Left ventricle myocardium (tissue), 1 donor: ENCODE measurements around the genes PPT2 and PHF1.

- PRO-cap, result no peak
These were observed 8.6 kb upstream of the TNXB start for GRCh38 chr6:32117547-32118246.

DNA sequence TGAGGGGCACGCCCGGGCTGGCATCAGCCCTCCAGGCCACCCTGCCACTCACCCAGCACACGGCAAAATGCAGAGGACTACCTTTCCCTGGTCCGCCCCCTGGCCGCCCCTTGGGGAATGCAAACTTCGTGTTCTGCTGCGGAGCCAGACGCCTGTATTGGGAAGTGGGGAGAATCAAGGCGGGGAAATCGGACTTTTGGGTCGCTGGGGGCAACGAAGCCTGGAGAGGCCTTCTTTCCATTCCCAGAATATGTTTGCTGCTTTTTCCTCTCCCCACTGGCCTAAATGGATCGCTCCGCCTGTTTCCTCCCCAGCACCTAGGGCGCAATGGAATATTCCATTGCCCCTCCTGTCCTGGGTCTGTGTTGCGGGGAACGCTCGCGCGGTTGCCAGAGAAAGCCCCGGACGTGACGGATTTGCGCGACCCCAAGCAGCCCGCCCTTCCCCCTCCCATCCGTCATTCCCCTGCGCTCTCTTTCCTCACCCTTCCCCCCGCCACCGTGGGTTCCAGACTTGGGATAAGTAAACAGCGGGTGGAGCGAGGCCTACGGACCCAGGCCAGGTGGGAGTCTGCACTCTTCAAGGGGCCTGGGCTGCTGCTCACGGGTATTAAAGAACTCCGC is at the start of gene PPT2:
Gene PPT2 (plus strand): TSS at position 457 of the 623 bp plus-strand sequence.
- PRO-cap, result bidirectional peak, plus-strand start at position 340 of the sequence, minus-strand start at position 362 of the sequence

DNA sequence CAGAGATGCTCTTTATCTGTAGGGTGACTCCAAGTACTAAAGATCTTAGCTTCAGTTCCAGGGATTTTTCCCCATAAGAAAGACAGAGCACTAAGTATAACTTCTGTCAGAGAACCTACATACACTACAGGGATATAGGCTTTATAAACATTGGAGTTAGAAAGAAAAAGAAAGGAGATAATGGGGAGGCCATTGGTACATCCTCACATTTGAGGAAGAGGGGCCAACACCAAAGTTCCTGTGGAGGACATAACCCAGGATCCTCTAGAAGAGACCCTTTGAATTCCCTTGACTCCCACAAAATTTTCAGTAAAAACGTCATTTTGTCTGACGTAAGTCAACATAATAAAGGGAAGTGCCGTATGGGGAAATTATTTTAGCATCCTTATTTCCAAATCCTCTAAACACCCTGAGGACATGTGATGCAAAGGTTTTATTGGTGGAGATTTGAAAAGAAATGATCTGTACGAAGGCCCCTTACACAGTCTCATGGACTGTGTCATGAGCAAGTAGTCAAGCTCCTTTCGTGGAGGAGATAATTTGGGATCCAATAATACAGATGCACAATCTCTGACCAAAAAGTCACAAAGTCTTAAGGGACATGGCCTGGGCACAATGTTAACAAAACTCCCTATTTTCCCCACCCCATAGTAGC is 33.2 kb downstream of the HLA-DRA start:
- PRO-cap, result no peak

GRCh38 chr6:32473398-32474127 is 33.9 kb downstream of the HLA-DRA start:
- PRO-cap, result bidirectional peak, plus-strand start at chr6:32473816, minus-strand start at chr6:32473570

DNA sequence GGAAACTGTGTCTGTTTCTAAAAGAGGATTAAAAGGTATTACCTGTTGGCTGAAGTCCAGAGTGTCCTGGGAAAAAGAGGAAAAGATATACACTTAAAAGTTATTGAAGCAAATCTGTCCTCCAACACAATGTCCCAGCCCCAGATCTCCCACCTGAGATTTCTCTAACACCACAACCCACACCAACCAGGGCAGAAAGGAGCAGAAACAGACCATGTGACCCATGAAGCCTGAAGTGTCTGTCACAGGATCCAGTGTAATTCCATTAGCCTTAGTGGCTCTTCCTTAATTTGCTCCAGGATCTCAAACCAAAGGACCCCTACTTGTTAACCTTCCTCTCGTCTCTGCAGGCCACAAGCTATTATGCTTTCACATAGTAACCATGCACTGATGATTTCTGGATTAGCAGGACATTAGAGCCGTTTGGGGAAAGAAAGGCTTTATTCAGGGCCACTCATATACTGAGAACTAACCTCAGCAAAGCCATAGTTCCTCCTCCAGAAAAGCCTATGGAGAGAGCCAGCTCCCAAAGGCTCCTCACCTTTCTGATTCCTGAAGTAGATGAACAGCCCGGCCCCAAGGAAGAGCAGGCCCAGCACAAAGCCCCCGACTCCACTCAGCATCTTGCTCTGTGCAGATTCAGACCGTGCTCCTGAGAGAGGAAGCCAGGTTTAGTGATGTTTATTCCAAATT is 9.3 kb downstream of the HLA-DRB1 start:
- PRO-cap, result no peak

DNA sequence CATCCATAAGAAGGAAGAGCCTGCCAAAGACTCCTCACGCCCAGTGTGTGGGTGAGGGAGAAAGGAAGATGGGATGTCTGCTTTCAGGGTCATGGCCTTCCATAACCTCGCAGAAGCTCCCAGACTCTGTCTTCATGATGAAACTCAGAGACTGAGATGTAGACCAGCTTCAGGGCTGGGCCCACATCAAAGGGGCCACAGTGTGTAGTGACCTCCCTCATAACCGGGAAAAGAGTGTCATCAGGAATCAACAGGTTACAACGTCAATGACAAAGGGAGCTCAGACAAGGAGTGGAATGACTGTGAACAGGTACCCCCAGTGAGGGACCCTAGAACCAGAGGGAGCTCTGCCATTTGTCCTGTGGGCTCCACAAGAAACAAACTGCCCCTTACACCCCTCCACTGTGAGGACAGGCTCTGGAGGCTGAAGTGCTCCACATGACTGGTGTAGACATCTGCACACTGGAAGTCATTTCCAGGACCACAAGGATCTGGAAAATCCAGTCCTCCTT is 8.0 kb downstream of the HLA-DQB1 start:
- PRO-cap, result no peak

DNA sequence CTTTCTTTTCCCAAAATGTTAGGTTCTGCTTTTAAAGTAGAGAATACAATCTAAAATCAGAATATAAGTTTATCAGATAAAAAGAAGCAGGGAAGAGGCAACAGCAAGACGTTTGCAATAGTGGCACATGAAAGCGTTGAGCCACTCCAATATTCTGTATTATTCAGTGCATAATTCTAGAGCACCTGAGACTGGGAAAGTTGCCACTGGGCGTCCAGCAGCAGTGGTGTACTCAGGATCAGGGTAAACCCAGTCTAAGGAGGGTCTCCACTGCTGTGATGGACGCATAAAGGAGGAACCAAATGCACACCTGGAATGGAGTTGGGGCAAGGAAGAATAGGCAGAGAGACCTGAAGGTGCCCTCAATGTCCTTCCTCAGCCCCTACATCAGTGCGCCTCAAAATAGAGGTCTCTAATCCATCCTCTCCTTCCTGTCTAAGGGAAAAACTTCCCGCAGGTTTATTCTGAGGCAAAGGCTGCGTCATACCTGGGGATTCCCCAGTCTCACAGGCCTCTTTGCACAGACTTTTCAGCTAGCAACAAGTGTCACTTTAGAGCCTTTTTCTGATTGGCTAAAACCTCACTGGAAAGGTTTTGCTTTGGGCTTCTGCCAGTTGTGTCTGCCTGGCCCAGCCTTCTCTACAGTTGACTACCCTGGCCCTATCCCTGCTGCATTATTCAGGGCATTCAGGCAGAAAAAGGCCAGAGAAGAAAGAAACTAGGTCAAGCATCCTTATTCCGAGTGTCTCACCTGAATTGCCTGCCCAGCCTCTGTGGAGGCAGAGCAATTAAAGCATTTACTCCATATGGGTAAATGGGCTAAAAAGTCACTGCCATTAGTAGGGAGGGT is 1.7 kb upstream of the HLA-DQB1 start:
- PRO-cap, result no peak

- PRO-cap, result no peak
These were observed 3.2 kb downstream of the TAP1 start for GRCh38 chr6:32850153-32850772.

DNA sequence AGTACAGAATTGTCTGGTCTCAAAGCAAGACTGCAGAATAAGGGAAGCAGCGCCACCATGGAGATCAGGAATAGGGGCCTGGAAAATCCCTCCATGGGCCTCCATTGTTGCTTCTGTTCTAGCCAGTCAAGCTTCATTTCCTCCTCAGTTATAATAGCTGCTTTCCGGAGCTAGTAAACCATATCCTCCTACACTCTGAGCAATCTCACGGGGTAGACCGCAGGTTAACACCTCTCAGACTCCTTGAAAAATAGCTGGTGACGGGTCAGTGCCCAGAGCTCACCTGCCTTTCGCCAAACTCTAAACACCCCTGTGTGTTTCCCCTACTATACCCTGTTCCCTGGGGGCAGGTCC is 604 bp upstream of the HLA-DMB start:
- PRO-cap, result no peak

GRCh38 chr6:32945102-32946024 is 4.5 kb upstream of the HLA-DMB start:
- PRO-cap, result no peak

DNA sequence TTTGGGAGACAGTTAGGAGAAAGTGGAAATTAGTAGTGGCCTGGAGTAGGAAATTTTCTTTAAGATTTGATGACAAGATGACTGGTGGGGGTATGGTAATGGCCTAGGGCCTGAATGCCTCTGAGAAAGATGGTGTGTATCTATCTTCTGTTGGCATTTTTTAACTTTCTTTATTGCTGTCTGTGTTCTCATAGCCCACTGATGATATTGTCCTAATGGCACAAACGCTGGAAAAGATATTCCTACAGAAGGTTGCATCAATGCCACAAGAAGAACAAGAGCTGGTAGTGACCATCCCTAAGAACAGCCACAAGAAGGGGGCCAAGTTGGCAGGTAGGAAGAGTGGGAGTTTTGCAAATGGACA is 7.4 kb downstream of the BRD2 start:
- PRO-cap, result no peak

DNA sequence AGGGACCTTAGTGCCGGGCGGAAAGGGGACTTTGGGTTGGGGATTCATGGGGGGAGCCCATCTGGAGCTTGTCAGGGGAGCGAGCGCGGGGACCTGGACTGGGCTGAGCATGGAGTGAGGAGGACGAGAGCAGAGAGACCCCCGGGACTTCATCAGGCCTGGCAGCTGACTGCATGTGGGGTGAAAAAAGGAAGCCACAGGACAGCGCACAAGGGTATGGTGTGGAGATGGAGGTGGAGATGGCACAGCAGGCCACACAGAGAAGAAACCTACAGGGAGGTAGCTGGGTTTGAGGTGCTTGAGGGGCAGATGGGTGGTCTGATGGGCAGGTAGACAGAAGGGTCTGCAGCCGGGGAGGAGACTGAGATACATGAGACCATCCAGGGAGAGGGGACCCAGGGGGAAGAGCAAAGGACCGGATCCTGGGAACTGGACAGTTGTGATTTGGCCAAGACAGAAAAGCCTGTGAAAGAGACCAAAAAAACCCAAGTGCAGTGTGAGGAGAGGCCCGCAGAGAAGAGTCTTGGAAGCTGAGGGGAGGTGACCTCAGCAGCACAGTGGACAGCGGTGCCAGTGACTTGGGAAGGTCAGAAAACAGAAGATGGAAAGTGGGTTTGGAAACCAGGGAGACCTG is 5.3 kb downstream of the HLA-DPB1 start:
- PRO-cap, result no peak

- PRO-cap, result no peak
These were observed 13.0 kb downstream of the HLA-DPB1 start for GRCh38 chr6:33088786-33089235.

- PRO-cap, result no peak
These were observed 19.6 kb downstream of the COL11A2 start for GRCh38 chr6:33172608-33173130.

DNA sequence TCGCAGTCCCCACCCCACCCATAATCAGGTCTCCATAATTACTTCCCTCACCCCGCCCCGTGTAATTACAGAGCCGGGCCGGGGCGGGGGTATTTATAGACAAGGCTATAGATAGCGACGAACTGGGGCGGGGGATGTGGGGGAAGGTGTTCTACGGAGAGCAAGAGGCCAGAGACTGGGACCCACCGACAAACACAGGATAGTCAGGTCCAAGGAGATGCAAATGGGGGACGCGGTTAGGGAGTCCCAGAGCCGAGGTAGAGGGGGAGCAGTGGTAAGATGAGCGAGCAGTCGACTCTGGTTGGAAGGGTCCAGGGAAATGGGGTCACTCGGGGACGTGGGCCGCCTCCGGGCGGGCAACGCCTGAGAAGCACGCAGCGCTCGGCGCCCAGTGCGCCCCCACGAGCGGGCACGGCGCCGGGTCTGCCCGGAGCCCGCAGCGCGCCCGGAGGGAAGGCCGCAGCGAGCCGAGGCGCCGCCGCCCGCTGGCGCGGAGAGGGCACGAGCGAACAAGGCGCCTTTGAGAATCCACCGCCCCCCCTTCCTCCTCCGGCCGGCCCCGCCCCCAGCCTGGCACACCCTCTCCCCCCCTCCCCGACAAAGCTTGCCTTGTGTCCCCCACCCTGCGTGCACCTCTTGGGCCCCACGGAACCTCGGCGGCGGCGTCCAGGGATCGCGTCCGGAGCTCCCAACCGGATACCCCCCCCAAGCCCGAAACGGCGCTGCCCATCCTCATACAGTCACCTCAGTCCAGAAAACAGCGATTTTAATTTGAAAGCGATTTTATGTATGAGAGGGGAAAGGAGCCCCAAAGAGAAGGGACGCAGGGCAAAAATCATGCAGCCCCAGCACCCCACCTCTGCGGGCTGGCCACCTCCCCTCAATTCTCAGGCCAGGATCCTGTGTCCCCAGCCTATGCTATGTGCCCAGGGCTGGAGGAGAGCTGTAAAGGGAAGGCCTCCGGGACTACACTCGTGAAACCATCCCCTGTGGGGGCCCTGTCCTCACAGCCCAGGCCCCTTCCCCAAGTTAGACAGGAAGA is 893 bp upstream of the COL11A2 start:
- PRO-cap, result bidirectional peak, plus-strand start at position 149 of the sequence, minus-strand start at position 67 of the sequence; bidirectional peak, plus-strand start at position 648 of the sequence, minus-strand start at position 487 of the sequence

DNA sequence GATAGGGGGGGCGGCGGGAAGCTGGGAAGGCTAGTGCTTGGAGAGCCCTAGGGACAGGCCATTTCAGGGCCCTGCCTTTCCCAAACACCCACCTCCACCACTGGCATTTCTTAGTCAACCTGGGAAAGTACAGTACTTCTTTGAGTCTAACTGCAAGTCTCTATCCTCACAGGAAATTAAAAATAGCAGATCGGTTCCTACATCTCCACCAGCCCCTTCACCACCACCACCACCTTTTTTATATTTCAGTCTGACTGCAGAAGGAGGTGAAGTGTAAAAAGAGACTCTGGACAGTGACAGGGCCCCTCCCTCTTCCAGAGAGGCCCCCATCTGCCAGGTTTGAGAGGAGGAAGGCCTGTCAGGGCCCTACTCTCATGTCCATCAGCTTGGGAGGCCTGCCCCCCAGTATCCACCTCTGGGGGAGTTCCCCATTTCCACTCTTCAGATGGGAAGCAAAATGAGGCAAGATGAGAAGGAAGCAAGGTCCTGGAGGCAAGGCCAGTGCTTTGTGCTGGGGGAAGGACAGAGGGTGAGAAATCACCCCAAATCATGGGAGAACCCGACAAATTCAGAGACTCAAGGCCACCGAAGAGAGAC is 1.7 kb upstream of the COL11A2 start:
- PRO-cap, result no peak

DNA sequence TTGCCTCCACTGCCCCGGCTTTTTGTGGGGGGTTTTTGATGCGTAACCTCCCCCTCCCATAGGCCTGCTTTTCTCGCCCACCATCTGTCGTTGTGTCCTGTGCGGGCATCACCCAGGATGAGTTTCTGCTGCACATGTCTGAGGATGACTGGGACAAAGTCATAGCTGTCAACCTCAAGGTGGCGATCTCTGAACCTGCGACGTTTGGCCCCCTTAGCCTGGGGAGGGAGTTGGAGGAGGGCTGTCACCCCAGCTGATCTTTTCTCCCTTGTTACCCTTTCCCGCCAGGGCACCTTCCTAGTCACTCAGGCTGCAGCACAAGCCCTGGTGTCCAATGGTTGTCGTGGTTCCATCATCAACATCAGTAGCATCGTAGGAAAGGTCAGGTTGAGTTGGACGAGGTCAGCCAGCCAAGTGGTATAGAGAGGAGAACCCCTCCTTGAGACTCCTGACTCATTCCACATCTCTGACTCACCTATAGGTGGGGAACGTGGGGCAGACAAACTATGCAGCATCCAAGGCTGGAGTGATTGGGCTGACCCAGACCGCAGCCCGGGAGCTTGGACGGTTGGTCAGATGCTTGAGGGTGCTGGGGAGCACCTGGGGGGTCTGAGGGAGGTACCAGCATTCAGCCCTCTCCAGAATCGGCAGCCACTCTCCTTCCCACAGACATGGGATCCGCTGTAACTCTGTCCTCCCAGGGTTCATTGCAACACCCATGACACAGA is 868 bp downstream of the HSD17B8 start:
- PRO-cap, result no peak

DNA sequence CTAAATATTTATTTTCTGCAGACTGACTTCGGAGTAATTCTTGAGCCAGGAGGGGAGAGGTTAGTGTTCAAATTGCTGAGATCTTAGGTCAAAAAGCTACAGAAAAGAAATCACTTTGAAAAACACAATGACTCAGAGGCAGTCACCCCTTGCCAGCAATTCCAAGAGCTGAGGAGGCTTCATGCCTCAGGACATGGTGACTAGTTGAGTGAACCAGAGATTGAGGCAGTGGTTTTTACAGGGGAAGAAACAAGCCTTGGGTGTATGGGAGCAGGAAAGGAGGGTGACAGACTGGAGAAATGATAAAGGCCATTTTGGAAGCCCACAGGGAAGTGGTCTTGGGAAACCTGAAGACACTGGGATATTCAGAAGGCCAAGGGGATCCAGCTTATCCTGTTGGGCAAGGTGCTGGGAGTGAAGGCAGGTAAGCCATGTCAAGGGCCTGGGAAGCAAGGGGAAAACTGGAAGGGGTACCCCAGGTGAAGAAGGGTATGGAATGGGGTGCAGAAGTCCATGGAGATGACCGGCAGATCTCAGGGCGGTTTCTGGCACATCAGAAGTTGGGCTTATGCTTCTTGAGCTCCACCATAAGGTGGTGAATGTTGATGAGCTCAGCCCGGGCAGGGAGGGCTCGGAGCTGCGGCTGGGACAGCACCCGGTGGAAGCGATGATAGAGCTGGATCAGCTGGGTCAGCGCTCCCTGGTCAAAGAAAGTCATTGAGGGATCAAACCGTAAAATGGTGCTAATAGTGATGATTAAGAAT is 21.2 kb downstream of the VPS52 start:
- PRO-cap, result no peak

GRCh38 chr6:33312095-33312693 is 1.7 kb downstream of the TAPBP start:
- PRO-cap, result no peak

DNA sequence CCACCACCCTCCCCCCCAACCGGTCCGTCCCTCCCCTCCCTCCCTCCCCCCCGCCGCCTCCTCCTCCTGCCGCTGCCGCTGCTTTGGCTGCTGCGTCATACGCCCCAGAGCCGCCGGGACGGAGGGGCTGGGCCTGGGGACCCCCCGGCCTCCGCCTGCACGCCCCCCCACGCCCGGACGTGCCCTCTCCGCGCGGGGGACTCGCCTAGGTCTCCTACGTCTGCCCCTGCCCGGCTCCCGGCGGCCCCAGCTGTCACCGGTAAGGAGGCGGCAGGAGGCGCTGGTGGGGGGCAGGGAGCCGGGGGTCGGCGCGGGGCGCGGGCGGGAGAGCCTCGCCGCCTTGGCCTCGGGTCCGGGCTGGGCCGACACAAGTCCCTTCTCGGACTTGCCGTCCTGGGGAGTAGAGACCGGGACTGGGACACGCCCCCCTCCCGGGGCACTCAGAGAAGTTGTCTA is at the start of gene PHF1:
Gene PHF1 (plus strand): TSS at position 58 of the 456 bp plus-strand sequence.
- PRO-cap, result bidirectional peak, plus-strand start at position 90 of the sequence, minus-strand start outside the sequence